ENCODE measurements around a stretch of chr6.

DNA sequence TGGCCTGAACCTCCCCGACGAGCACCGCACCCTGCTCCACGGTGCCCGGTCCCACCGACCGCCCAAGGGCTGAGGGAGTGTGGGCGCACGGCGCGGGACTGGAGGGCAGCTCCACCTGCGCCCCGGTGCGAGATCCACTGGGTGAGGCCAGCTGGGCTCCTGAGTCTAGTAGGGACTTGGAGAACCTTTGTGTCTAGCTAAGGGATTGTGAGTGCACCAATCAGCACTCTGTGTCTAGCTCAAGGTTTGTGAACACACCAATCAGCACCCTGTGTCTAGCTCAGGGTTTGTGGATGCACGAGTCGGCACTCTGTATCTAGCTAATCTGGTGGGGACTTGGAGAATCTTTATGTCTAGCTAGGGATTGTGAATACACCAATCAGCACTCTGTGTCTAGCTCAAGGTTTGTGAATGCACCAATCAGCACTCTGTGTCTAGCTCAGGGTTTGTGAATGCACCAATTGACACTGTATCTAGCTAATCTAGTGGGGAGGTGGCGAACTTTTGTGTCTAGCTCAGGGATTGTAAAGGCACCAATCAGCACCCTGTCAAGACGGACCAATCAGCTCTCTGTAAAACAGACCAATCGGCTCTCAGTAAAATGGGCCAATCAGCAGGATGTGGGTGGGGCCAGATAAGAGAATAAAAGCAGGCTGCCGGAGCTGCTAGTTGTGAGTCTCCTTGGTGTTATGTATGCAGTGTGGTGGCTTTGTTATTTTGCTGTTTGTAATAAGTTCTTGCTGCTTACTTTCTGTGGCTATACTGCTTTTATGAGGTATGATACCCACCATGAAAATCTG is 20.6 kb upstream of the PXDC1 start:
- PRO-cap: no peak
- RAMPAGE, long total RNA, 3 experiments: no peak in any of the 3 experiments

DNA sequence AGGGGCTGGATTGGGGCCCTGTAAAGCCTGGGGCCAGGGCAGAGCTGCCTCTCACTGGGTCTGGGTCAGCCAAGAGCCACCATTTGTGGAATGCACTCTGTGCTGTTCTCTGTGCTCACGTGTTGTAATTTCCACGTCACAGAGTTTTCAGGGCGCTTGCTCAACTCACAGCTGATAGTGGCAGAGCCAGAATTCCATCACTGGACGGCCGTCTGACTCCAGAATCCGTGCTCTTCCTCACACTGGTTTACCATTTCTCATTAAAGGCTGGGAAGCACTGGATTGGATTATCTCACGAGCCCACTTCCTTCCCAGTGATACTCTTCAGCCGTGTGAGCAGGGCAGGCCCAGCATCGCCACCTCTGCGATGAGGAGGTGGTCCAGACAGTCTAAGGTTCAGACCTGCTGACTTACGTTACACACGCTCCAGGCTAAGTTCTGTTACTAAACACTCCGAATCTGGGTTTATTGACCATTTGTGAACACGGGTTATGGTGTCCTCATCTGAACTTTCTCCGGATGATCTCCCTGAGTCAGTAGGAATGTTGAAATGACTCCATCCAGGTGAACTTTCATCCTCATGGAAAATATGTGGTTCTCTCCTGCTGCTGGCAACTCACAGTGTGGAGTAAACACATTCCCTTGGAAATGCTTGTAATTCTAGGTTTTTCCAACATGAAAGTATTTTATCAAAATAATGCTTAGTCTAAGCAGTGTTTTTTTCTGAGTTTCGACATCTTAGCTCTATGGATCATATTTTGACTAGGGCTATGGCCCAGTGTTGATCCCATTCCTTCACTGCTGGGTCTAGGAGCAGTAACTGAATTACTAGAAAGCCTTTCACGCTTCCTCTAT is 37.5 kb upstream of the PXDC1 start:
- PRO-cap: unidirectional peak, plus-strand start at position 189 of the sequence
- RAMPAGE, long total RNA, 3 experiments: no peak in any of the 3 experiments

DNA sequence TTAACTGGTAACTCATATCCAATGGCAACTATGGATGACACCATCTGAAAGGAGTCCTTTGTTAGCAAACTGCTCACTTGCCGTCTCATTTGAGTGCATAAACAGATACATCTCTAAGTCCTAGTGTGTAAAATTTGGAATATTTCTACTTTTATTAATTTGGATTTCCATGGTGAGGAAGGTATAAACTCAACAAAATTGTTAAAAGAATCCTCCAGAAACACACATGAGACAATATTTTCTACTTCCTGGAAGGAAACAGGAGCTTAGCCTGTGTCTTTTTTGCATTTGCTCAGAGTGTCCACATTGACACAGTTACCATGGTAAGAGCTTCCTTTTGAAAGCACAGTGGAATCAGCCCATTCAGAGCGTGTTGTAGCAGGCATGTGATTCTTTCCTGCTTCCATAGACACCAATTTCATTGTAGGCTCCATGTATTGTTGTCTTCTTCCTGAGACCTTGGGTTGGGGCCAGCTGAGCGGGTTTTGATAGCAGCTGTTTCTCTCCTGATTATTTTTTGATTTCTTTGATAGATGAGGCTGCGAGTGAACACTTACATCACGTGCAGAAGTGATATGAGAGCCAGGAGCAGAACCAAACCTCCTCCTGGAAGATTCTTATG is 44.8 kb upstream of the PXDC1 start:
- PRO-cap: no peak
- RAMPAGE, long total RNA, 3 experiments: no peak in any of the 3 experiments

DNA sequence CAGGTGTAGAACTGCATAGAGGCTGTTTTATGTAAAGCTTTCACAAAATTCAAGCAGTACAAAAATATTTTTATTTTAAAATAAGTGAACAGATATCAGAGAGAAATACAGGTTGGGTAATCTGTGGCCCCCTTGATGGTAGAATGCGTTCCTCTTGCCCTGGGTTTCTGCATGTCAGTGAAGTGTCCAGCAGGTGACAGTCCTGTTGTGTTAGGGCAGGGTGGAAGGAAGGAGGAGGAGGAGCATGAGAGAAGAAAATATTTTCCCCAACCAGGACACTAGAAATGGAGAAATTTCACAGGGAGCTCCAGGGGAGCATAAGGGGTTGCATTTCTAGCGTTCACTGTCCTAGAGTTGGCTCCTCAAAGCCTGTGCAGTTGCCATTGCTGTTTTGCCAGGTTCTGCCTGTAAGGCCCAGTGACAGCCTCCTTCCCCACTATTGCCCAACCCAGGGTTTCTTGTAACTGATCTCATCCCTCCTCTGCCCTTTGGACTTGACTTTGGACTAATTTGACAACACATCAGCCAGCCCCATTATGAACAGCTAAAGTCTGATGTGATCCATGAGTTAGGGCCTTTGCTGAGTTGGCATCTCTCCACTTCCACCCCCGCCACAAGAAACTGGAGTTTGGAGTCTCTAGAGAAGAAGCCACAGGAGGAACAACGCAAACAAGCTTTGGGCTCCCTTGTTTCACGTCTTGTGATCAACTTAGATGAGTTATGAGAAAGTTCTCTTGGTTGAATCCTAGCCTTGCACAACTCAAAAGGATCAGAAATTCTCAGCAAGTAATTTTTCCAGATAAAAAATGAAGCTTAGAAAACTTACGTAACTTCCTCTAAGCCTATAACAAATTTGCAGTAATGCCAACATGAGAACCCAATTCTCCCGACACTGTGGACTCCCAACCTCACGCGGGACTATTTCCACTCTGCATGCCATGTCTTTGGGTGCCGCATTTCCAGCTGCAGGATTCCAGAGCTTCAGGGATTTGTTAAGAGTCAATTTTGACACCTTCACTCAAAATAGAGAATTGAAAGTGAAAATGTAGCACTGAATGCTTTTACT is 13.9 kb upstream of the FAM50B start:
- PRO-cap: no peak
- RAMPAGE, long total RNA, 3 experiments: no peak in any of the 3 experiments

DNA sequence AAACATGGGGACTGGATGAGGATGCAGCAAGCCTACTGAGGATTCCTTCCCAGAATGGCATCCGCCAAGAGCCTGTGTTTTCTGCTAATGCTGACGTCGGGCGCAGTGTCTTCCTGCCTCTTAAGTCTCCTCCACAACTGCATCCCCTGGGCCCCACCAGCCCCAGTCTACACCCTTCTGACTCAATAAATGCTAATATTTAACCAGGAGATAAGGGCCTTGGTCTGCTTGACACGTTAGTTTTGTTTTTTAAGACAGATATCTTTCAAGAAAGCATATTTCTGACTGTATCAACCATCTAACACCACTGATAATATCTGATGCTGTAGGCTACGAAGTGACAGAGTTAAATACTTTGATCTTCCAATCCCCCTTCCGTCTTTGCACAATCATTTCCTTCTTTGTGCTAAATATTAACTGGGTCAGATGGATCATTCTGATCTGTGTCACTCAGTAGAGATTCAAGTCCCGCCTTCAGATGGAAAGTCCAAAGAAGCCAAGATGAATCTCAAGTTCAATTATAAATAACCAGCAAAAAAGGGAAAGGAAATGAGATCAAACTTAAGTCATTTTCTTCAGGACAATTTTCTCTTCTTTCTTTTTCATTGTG is 20.8 kb downstream of the FAM50B start:
- PRO-cap: no peak
- RAMPAGE, long total RNA, 3 experiments: no peak in any of the 3 experiments

- PRO-cap: no peak
- RAMPAGE, long total RNA, 3 experiments: no peak in any of the 3 experiments
These were observed 55.3 kb downstream of the FAM50B start for GRCh38 chr6:3904345-3905020.

GRCh38 chr6:3908648-3909640 is 59.8 kb downstream of the FAM50B start:
- PRO-cap: no peak
- RAMPAGE, long total RNA, 3 experiments: no peak in any of the 3 experiments

GRCh38 chr6:3928089-3928452 is 78.9 kb downstream of the FAM50B start:
- PRO-cap: no peak
- RAMPAGE, long total RNA, 3 experiments: no peak in any of the 3 experiments

DNA sequence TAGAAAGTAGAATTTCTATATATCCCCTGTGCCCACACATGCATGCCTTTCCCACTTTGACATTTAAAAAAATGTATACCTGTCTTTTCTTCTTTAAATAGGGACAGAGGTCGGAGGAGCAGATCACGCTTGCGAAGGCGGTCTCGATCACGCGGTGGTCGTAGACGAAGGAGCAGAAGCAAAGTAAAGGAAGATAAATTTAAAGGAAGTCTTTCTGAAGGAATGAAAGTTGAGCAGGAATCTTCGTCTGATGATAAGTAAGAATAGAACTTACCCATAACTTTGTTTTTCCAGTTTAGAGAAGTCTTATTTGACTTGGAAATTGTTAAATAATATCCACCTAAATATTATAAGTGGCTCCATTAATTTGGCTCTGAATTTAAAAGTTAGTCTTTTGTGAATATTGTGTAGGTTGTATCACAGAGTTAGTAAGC is 19.6 kb downstream of the PRPF4B start:
- PRO-cap: no peak
- RAMPAGE, long total RNA, 3 experiments: no peak in any of the 3 experiments

- PRO-cap: no peak
- RAMPAGE, long total RNA, 3 experiments: no peak in any of the 3 experiments
These were observed 115.2 kb upstream of the ECI2 start for GRCh38 chr6:4250652-4250955.

DNA sequence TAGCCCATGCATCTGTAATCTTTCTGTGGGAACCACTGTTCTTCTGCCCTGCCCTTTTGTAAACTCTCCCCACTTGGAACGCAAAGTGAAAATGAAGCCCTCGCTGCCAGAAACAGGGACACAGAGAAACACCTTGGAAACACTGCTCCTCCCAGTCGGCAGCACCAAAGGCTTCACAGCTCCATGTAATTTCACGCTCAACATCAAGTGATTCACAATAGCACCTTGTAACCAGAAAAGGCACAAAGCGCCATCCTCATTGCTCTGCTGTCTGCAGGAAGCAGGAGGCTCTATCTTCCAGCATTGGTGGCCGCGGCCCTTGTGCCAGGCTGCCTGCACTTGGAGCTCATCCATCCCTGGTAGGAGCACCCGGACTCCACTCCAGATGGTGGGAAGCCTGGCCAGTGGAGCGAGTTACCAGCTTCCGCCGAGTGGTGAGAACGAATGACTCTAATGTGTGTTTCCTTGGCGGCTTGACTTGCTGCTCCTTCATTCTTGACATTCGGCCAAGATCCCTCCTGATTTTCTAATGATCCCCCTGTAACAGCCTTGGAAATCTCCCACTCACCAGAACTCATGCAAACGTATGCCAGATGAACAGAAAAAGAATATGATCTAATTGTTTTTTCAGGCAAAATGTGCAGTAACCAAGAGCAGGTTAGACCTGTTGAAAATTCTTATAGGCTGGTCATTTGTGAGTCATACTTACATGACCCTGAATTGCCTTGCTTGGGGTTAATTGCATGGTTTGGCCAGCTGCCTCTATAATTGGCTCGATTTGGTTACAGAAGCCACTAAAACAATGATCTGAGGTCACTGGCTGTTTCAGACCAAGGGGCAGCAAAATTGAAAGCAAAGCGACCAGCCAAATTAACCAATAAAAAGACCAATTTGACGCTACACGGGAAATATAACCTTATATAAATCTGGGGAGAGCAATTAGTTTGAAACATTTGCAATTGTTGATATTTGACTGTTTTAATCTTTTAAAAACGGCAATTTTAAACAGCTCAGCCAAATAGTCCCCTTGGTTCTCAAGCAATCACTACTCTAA is 169.0 kb upstream of the CDYL start:
- PRO-cap: no peak
- RAMPAGE, long total RNA, 3 experiments: no peak in any of the 3 experiments

- PRO-cap: unidirectional peak, minus-strand start at chr6:4647726
- RAMPAGE, long total RNA, 3 experiments: no peak in any of the 3 experiments
These were observed 128.8 kb upstream of the CDYL start for GRCh38 chr6:4647271-4647955.

DNA sequence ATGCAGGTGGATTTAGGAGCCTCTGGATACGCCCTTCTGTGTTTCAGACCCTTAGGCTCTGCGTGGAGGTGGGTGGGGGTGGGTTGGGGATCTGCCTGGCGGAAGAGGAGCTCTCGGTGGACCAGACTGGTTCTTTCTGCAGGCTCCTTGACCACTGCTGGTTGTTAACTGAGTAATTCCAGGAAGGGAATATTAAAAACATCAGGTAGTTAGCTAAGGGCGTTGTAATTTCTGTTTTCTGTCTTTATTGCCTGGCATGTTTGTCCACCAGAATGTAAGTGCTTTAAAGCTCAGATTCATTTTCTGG is 5.7 kb downstream of the CDYL start:
- PRO-cap: no peak
- RAMPAGE, long total RNA, 3 experiments: no peak in any of the 3 experiments

- PRO-cap: no peak
- RAMPAGE, long total RNA, 3 experiments: no peak in any of the 3 experiments
These were observed 31.1 kb upstream of the PPP1R3G start for GRCh38 chr6:5054073-5054324.

GRCh38 chr6:5086269-5086898 is 1.2 kb downstream of the PPP1R3G start:
- PRO-cap: no peak
- RAMPAGE, long total RNA, 3 experiments: no peak in any of the 3 experiments

GRCh38 chr6:5508860-5509610 is 247.7 kb downstream of the FARS2 start:
- PRO-cap: no peak
- RAMPAGE, long total RNA, 3 experiments: no peak in any of the 3 experiments

DNA sequence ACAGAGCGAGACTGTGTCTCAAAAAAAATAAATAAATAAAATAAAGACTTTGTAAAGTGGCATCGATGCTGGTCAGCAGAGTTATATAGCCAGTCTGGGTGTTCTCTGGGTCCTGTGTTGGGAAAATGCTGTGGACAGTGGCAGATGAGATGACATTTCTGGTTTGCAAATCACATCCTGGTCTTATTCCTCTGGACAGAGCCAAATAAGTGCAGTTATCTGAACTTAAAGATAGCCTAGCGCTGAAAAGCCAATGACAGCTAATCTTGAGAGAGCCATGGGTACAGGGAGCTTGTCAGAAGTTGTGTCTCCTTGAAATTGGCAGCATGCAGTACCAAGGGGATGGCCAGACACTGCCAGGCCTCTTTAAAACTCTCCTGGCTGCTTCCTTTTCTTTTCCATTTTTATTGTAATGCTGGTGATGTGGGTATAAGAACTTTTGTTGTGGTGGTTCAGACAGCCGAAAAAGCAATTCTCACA is 362.4 kb downstream of the FARS2 start:
- PRO-cap: no peak
- RAMPAGE, long total RNA, 3 experiments: no peak in any of the 3 experiments

- PRO-cap: no peak
- RAMPAGE, long total RNA, 3 experiments: no peak in any of the 3 experiments
These were observed 242.3 kb downstream of the NRN1 start for GRCh38 chr6:5764252-5764983.

DNA sequence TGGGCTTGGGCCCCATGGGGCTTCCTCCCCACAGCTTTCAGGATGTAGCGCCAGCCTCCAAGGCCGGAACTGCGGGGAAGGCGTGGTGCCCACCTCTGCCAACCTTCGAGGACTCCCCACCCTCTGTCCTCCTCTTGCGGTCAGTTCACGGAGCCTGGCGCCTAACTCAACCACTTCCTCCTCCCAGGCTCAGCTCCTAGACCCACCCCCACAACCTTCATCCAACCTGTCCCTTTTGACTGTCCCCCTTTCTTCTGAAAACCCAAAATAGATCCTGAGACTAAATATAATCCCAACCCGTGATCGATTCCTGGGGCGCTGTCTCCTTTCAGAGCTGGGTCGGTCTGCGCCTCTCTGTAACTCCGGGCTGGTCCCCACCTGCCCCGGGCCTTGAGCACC is 6.7 kb downstream of the NRN1 start:
- PRO-cap: no peak
- RAMPAGE, long total RNA, 3 experiments: no peak in any of the 3 experiments

- PRO-cap: no peak
- RAMPAGE, long total RNA, 3 experiments: no peak in any of the 3 experiments
These were observed 130.4 kb downstream of the F13A1 start for GRCh38 chr6:6189824-6190699.